ENCODE results near the genes PCBP2 and HOXC10.

DNA sequence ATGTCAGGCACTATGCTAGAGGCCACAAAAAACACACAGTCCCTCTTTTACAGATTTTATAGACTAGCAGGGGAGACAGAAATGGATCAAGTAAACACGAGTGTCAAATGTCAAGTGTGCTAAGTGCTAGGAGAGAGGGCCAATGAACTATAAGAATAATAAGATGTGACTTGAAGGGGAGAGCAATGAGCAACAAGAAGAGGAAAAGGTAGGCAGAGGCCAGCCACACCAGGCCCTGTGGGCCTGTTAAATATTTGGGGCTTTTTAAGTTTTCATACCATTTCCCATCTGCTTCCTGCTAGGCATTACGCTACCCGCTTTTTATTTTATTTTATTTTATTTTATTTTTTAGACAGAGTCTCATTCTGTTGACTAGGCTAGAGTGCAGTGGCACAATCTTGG, 3.4 kb downstream of the AMHR2 start:
- RRBS: no CpG with 5 or more reads among the region's 3 CpGs

- RRBS: 1% methylated on average over 7 of the region's 31 CpGs
Measured at GRCh38 chr12:53451870-53452170, at the start of gene PCBP2. TSS of gene PCBP2 (plus strand) at chr12:53452102.

DNA sequence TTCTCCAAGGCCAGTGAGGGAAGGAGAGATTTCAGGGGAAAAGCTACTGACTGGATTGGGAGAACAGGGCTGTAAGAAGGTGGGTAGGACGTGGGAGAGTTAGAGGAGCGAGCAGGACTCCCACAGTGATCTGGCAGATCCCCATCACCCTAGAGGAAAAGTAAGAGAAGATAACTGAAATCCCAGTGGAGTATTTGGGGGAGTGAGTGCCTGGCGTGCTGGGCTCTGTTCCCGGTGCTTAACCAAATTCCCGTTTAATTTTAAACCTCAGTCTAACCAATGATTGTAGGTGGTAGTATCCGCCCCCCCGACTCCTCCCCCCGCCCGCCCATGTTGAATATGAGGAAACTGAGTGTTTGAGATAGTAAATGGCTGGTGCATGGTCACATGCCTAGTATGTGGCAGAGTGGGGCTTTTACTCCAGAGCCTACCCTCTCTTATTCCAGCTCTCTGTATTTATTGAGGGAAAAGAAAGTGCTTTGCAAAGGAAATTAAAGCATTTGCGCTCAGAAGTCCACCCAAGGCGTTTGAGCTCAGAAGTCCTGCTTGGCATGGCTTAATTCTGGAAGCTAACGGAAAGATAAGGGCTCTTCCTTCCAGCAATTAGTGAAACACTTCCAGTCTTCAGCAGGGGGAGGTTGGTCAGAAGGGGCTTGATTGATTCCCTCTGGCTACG, 1.3 kb downstream of the TARBP2 start:
- RRBS: no CpG with 5 or more reads among the region's 13 CpGs

GRCh38 chr12:53754062-53754523, 26.8 kb upstream of the CALCOCO1 start:
- RRBS: no CpG with 5 or more reads among the region's 6 CpGs

GRCh38 chr12:53961388-53962072, 6.8 kb downstream of the HOXC12 start:
- RRBS: 88% methylated on average over 26 of the region's 40 CpGs

- RRBS: no CpG with 5 or more reads among the region's 9 CpGs
Measured at GRCh38 chr12:53972109-53972692, 725 bp upstream of the HOXC11 start.

DNA sequence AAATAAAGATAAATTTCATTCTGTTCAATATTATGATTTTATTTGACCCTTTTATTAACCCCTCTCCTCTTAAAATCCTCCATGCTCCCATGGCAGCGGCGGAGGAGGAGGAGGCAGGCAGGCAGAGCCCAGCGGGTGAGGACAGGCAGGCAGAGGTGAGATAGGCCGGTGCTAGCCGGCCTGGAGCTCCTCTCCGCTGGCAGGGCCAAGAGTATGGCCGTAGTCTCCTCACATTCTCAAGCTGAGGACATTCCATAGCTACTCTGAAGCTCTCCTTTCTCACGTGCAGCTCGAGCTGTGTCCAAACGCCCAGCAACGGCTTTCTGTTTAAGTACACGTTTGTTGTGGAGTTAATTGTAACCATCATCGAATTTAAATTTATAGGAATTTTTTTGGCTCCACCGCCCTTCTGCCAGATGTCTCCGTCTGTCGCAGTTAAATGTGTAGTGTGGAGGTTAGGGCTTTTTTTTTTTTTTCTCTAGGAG, 3.5 kb downstream of the HOXC11 start:
- RRBS: no CpG with 5 or more reads among the region's 16 CpGs

DNA sequence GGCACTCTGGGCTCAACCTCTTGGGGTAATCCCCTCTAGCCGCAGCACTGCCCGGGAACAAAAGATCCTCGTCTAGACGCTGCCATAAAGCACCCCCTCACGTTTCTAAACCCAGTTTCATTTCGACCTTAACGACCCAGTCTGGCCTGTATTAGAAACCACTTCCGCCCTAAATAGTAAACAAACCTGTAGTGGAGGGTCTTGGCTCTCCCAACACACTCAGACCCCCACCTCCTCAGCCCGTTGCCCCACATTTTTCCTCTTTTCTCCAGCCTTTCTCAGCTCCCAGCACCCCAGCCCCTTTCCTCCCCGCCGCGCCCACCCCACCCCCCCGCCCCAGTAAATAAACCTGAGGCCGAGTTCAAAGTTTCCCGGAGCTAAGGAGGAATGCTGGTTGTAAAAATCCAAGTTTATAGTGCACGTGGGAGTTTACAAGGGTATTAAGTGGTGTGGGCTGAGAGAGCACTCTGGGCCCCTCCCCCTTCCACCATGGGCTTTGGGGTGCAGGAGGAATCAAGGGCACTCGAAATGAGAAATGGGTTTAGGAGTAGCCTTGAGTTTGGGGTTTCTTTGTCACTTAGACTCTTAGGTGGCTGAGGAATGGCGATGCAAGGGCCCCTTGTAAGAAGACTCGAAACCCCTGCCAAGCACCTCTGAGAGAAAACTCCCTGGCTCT, 5.4 kb downstream of the HOXC11 start:
- RRBS: no CpG with 5 or more reads among the region's 19 CpGs

- RRBS: 0% methylated on average over 8 of the region's 85 CpGs
Measured at GRCh38 chr12:53984929-53986066, at the start of gene HOXC10. TSS of gene HOXC10 (plus strand) at chr12:53985146.

GRCh38 chr12:54016431-54017588, 8.0 kb downstream of the HOXC8 start:
- RRBS: 1% methylated on average over 4 of the region's 42 CpGs

- RRBS: 24% methylated on average over 11 of the region's 55 CpGs
Measured at GRCh38 chr12:54018575-54019516, 9.4 kb upstream of the HOXC6 start.

DNA sequence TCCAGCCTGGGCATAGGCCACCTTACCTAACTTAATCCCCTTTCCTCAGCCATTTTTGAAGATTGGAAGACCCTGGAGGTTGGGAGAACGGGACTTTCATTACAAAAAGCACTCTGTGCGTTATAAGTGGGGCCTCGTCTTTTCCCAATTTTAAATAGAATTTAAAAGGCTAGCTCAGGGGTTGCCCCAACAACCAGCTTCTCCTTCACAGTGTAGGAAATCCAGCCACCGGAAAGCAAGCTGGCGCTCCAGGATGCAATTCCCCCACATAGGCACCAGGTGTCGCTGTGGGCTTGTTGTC, 430 bp upstream of the HOXC5 start:
- RRBS: 3% methylated on average over 3 of the region's 6 CpGs

- RRBS: 91% methylated on average over 20 of the region's 45 CpGs
Measured at GRCh38 chr12:54033954-54034618, 1.2 kb downstream of the HOXC5 start.

GRCh38 chr12:54125692-54127019, 62.6 kb downstream of the SMUG1 start:
- RRBS: 2% methylated on average over 25 of the region's 68 CpGs

- RRBS: no CpG with 5 or more reads among the region's 9 CpGs
Measured at GRCh38 chr12:54146944-54147433, 41.8 kb downstream of the SMUG1 start.

- RRBS: 81% methylated on average over 9 of the region's 60 CpGs
Measured at GRCh38 chr12:54217368-54218542, 29.0 kb upstream of the SMUG1 start.

DNA sequence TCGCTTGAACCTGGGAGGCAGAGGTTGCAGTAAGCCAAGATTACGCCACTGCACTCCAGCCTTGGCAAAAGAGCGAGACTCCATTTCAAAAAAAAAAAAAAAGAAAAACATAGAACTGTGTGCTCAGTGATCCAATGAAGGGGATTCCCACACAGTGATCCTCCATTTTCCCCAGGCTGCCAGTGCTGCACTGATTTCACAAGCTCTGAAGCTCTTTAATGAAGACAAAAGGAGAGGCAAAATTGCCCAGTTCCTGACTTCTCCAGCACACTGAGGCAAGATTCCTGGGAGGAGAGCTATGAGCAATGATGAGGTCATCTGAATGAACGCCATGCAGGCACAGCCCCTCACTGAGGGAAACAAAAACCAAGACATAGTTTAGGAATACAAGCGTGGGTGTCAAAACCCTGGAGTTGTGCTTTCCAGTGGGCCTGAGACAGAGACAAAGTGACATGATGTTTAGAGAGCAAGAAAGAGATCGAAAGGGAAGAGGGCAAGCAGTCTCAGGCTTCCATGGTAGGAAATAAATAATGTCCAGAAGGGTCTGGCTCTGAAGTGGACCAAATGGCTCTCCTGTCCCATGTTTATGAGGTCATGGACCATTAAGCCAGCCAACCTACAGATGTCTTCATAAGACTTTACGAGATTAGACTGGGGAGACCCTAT, 40.9 kb upstream of the SMUG1 start:
- RRBS: no CpG with 5 or more reads among the region's 7 CpGs

- RRBS: no CpG with 5 or more reads among the region's 18 CpGs
Measured at GRCh38 chr12:54358672-54359288, 5.5 kb downstream of the GPR84 start.

GRCh38 chr12:54378572-54379007, 5.9 kb downstream of the ZNF385A start:
- RRBS: 0% methylated on average over 3 of the region's 12 CpGs

GRCh38 chr12:54379008-54379485, 5.5 kb downstream of the ZNF385A start:
- RRBS: 1% methylated on average over 8 of the region's 41 CpGs

Data from T47D (cell line).